Skin of body (tissue), 2 donors: ENCODE measurements around the genes CHM, KLHL4, XKRX, GLA, TMEM31 and H2BW1.

DNA sequence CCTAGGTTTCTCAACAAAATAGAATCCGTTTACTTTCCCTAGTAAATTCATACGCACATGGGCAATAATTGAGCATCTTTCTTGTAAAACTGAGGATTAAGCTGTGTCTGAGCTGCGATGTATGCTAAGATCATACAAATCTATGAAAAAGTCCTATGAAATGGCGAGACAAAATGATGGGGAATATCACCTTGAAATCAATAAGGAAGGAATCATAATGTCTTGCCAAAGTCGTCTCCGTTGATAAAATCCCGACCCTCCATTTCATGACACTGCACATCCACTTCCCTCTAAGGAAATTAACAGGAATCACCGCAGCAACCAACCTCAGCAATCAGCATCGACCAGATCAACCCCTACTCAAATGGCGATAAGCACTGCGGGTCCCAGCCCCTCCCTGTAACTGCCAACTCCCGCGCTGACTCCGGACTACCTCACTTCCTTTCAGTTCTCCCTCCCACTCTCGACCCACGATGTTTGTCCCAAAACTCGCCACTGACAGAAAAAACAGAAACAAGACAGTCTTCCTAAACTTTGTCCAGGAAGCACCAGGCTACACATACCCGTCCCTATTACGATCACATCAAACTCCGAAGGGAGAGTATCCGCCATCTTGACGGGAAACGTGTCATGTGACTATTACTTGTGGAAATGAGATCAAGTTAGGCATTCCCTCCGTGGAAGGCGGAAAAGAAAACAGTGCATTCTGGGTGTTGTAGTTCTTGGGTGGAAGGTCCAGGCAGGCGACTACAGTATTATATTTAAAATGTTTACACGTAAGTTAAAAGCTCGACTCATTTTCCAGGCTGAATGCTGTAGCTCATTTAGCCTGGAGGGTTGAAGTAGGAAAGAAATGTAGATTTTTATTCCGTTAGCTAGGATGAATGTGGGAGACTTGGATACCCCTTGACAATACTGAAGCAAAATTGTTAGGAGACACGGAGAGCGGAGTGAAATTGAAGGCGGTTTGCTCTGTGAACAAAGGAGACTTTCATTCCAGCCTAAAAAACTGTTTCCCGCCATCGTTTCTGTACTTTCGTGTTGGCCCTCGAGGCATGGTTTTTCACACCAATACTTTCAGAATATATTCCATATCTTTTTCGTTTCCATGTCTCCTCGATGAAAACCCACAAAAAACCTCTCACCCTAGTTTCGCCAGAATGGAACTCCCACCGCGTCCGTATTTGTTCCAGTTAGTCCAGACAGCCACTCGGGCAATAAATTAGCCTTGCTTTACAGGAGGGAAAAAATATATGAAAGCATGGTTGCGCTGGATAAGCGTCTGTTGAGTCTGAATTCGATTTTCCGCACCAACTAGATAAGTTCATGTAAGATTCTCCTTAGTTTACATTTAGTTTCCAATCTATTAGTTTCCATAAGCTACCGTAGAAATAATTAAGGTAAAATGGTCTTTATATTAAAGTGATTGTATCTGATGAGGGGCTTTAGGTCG lies at the start of gene CHM:
TSS of gene CHM (minus strand) at position 638 of the 1,453 bp plus-strand sequence.
- RAMPAGE, long total RNA = no peak

DNA sequence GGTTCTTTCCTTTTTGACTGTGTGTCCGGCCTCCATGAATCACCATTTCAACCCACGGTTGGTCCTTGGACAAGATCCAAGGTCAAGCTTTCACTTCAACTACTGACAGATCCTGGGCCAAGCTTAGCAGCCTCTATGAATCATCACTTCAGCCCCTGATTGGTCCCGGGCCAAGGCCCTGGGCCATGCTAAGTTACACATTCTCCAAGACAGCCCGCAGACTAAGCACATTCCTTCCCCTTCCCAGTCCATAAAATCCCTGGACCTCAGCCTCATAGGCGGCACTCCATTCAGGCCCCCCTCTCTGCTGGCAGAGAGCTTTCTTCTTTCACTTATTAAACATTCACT lies 108.1 kb upstream of the KLHL4 start:
- RAMPAGE, long total RNA = no peak

GRCh38 chrX:87517283-87518359 lies at the start of gene KLHL4:
Gene KLHL4, plus strand, starts transcription at chrX:87517802.
- RAMPAGE, long total RNA = no peak

DNA sequence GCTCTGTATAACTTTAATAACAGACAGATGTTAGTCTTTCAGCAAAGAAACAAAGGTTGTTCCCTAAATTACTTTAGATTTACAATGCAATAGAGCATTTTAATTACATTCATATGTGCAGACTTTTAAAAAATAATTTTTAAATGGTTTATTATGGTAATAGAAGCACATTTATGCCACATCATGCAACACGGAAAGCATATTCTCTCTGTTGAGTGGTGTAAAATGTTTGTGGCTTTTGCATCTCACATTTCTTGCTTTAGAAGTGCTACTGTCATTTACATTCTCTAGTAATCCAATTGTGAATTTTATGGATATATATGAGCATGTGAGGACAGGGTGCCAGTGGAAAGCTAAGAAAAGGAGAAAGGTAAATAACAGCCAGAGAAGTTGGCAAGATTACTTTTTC lies 305.0 kb downstream of the RPA4 start:
- RAMPAGE, long total RNA = no peak

- RAMPAGE, long total RNA = no peak
Measured at GRCh38 chrX:97437276-97438142, 553.8 kb downstream of the RPA4 start.

GRCh38 chrX:99469197-99469428 lies 941.0 kb downstream of the PCDH19 start:
- RAMPAGE, long total RNA = no peak

- RAMPAGE, long total RNA = no peak
Measured at GRCh38 chrX:100593115-100593504, 8.4 kb downstream of the TNMD start.

GRCh38 chrX:100745800-100746323 lies 13.9 kb upstream of the SYTL4 start:
- RAMPAGE, long total RNA = no peak

DNA sequence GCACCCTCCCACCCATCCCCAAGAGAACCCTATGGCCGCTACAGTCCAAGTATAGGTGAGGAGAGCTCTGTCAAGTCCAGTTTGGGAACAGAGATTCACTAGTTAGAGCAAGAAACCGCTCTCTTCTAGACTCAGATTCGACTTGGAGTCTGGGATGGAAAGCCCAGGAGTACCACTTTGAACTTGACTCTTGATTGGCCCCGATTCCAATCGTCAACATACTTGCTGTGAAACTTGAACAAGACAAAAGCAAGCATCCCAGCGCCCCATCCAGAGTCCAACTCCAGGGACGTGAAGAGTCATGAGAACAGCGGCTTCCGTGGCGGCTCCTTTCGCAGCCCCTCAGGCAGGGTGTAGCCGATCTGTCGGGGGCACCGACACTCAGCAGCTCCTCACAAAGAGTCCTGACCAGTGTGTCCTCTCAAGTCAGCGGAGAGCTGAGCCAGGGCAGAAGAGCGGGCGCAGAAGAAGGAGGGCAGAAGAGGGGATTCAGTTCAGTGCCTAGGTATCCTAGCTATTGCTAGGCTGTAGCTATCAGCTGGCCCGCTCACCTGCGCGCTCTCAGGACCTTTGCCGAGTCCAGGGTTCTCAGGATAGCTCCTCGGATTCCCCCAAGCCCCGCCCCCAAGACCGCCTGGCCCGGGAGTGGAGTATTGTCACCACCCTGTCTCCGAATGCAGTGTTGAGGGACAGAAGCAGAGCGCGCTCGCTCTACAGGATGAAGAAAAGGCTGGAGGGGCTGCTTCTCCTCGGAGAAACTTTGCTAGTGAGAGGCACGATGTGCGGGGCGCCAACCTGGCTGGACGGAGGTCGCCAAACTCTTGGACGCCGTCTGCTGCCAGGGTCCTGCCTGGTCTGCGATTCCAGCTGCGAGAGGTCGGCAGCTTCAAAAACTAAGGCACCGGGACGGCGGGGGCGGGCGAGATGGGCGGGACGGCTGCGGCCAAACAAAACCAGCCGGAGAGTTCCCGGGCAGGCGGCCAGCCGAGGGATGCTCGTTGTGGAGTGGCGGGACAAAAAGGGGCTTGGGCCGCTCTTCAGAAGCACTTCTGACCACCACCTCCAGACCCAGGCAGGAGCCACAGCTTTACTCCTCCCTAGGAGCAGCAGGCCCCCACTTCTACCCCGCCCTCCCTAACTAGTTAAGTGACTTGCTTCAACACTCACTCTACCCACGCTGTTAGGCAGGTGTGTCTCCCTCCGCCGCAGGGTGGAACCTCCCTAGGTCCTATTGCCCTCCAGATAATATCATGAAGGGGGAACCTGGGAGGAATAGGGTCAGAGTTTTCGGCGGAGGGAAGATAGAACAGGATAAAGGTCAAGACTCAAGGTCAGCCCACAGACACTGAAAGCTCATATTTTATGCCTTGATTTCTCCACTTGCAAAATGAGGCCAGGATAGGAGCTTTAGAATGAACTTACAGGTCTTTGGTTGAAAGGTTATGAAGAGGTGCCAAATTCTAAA lies at the start of gene XKRX:
TSS of gene XKRX (minus strand) at position 573 of the 1,465 bp plus-strand sequence.
- RAMPAGE, long total RNA = no peak

DNA sequence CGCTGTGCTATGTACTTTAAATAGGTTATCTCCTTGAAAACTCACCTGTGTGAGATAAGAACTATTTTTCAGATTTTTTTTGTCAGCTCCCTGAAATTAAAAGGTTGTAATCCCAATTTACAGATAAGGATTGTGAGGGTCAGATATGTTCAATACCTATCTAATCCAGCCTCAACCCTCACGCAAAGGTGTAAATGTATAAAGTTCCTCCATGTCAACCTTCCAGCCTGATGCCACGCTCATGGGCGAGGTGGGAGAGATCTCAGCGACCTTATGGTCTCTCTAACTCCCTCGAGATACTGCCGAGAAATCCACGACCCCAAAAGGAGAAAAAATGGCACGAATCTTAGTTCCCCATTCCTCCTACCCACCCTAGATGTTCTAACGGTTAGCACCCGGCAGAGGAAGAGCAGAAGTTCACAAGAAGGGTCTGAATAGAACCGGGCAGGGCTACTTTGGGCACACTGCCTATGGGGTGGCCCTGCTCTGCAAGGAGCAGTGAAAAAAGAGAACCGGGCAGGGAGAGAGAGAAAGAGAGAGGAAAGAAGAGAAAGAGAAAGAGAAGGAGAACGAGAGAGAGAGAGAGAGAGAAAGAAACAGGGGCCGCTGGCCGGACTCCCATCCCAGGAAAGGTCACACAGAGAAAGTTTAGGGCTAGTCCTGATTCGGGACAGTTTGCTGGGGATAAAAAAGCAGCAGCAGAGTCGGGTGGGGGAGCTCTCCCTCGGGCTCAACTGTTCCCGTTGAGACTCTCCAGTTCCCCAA lies 652 bp downstream of the GLA start:
- RAMPAGE, long total RNA = no peak

GRCh38 chrX:101407656-101408075 lies at the start of gene GLA:
Gene GLA, minus strand, starts transcription at chrX:101407925.
- RAMPAGE, long total RNA = no peak

DNA sequence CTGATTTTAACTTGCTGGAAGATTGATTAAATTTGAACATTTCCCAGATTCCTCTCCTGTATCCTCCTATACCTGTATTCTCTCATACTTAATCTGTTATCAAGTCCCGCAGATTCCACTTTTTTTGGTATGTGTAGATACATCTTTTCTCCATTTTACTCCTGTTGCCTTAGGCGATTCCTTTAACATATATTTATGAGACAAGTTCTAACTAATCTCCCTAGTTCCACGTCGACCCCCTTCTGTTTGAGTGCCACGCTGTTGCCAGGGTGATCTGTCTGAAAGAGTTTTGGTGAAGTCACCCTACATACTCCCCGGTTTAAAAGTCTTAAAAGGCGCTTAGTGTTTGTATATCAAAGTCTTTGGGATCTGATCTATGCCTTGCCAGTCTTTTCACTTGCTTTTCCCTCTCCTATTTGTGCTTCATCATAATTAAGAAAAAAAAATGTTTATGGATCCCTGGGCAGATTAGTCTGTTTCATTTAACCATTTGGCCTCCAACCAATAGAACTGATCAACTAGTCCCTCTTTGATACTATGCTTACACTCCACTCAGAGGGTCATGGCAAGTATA lies 2.5 kb downstream of the HNRNPH2 start:
- RAMPAGE, long total RNA = no peak

GRCh38 chrX:101424471-101425324 lies 16.7 kb downstream of the HNRNPH2 start:
- RAMPAGE, long total RNA = no peak

DNA sequence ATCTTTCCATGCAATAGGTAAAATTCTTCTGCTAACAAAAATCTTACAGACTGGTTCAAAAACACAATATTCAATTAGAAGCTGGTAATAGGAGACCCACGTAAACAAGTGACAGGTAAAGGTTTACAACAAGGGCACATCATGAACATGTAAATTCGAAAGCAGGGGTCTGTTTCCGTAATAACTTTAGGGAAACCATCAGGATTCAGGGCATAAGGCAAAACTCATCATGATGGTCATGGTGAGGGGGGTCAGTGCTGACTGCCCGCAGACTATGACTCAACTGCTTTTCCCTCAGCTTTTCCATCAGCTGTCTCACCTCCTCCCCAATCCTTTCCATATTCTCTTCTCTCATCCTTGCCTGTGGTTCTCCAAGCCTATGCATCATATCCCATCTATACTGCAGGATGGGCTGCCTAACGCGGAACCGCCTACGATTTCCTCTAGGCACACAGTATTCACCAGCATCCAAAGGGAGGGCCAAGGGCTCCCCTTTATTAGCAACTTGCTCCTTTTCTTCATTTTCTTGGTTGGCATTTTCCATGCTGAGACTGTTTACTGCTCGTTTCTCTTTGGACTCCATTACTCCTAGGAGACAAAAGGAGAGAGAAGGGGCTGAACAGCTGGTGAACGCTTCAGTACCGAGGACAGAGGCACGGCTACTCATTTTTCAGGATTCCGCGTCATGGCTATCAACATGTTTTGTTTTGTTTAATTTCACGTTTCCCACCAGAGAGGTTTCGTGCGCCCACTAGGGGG lies 1.1 kb downstream of the BEX1 start:
- RAMPAGE, long total RNA = no peak

- RAMPAGE, long total RNA = no peak
Measured at GRCh38 chrX:103361714-103362324, 5.5 kb downstream of the TCEAL9 start.

GRCh38 chrX:103404311-103405198 lies 28.2 kb downstream of the BEX3 start:
- RAMPAGE, long total RNA = no peak

- RAMPAGE, long total RNA = no peak
Measured at GRCh38 chrX:103626822-103627303, 1.9 kb upstream of the TCEAL1 start.

DNA sequence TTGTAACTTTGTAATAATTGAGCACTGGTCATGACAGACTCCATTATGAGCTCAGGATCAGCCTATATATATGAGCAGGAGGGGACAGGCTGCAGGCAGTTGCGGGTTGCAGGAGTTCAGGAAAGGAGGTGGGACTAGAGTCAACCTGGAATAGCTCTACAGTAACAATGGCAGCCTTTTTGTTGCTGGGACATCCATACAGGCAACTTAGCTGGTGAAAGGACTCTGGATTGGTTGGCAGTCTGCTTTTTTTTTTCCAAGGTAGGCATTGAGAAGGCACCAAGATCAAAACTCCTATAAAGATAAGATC lies at the start of gene TMEM31:
TSS of gene TMEM31 (plus strand) at position 94 of the 310 bp plus-strand sequence.
- RAMPAGE, long total RNA = no peak

DNA sequence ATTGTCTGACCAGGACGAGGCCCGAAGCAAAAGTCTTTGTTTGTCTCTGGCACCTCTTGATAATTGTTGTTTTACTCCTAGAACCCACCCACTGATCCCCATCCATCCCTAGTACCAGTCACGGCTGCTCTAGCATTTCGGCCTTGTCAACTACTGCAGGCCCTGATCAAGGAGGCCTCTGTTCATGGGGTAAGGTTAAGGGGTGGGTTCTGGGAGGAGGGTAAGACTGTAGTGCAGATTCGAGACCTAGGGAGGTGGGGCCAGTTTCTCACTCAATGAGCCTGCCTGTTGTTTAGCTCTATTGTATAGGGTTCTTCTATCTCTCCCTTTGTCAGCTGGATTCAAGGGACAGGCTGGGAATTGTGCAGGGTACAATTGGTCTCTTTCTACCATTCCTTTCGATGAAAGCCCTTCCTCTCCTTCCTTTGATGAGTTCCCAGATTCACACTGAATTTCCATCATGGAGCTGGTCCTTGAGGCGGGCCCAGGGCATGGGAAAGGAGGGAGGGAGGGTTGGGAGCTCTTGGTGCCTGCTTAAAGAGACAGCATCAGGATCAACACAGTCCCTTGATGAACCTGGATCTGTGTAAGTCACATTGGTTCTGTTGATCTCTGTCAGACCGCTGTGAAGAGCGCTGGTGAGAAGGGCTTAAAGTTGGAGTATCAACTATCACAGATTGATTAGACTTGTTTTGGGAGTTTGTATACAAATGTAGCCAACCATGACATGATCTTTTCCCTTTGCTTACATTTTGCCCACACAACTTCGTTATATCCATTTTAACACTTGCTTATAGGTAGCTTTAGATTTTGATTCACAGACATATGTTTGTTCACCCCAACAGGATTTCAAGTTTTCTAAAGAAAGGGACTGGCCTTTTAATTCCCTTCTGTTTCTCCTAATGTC lies 4.3 kb downstream of the PLP1 start:
- RAMPAGE, long total RNA = no peak

- RAMPAGE, long total RNA = no peak
Measured at GRCh38 chrX:104013657-104014103, at the start of gene H2BW1. Gene H2BW1, minus strand, starts transcription at chrX:104013708.